Metastatic Liver Carcinoma in the Adrenal Gland (tissue), 2 donors: ENCODE data around the genes TNNC1, GNL3 and STIMATE.

GRCh38 chr3:52409160-52409836 lies 510 bp downstream of the BAP1 start:
- PRO-cap, 2 experiments = no peak in any of the 2 experiments

GRCh38 chr3:52453955-52454457 lies at the start of gene TNNC1:
TSS of gene TNNC1 (minus strand) at chr3:52454041.
- PRO-cap, 2 experiments = no peak in any of the 2 experiments

DNA sequence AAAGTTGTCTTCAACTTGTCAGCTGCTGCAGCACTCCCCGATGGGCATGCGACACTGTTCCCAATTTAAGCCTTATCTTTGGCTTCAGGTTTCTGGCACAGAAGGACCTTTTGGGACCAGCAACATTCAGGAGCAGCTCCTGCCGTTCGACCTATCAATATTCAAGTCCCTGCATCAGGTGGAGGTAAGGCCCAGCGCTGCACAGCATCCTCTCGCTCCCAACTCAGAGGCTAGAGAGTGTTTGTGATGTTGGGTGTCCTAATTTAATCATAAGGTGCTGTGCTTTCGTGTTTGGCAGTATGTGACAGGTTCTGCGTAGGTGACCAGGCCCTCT lies 16.8 kb downstream of the NISCH start:
- PRO-cap, 2 experiments = no peak in any of the 2 experiments

DNA sequence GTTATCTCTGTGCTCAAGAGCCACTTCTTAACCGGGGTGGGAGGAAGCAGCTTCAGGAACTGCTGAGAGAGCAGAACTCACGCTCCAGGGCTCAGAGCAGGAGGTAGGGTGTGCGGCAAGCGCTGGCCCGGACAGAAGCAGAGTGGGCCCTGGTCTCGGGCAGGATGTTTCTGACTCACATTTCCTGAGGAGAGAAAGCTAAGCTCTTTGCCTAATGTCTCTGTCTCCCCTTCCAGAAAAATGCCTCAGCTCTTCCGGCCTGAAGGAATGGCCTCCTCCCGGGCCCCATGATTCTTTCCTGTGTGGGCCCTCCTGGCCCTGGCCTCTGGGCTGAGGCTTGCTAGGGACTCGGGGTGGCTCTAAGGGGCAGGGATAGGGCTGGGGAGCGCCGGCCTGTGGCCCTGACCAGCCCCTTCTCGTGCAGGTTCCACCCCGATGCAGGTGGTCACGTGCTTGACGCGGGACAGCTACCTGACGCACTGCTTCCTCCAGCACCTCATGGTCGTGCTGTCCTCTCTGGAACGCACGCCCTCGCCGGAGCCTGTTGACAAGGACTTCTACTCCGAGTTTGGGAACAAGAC lies 4.1 kb upstream of the STAB1 start:
- PRO-cap, 2 experiments = no peak in any of the 2 experiments

DNA sequence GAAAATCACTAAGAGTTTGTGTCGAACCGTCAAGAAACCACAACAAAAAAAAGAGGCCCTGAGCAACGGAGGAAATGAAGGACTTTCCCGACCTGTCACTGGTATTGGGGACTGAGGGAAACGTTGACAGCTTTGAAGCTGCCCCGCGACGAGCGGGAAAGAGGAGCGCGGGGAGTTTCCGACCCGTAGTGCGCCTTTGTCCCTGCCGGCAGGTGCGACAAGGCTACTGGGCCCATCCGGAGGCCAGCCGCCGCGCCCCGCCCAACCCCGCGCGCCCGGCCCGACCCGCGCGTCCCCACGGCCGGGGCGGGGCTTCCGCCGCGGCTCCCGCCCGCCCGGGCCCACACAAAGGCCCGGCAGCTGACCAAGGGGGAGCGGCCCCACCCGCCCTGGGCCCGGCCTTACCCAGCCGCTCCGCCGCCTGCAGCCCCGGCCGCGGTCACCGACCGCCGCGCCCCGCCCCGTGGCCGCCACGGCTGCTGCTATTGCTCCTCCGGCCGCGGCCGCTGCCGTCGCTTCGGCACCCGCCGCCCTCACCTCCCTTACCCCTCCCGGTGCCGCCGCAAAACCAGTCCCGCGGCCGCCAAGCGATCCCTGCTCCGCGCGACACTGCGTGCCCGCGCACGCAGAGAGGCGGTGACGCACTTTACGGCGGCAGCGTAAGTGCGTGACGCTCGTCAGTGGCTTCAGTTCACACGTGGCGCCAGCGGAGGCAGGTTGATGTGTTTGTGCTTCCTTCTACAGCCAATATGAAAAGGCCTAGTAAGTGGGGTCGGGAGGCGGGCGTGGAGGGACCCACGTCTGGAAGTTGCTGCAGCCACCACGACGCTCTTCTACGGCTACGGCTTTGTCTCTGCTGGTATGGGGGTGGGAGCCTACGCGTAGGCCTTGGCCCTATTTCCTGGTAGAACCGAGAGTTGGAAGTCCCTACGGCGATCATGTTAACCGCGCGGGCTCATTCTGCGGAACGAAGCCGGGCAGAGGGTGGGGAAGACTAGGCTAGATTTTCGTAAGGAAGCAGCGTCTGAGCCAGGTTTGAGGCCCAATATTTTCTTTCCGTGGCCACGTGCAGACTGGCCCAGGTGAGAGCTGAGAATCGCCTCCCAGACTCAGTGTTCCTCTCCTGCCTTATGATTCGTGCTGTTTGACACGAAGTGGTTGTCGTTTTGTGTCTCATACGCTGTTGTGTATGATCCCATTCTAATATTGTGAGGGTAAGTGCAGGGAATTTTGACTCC lies at the start of gene GNL3:
Gene GNL3, plus strand, starts transcription at position 689 of the 1,238 bp plus-strand sequence.
- PRO-cap, 2 experiments = peak in 2 of 2 experiments; most common plus-strand start position 689 of the sequence (in 2); most common minus-strand start position 192 of the sequence (in 2)

GRCh38 chr3:52691164-52692257 lies 5.7 kb downstream of the GNL3 start:
- PRO-cap, 2 experiments = no peak in any of the 2 experiments

- PRO-cap, 2 experiments = no peak in any of the 2 experiments
Observed at GRCh38 chr3:52721047-52721482, 15.2 kb downstream of the SPCS1 start.

DNA sequence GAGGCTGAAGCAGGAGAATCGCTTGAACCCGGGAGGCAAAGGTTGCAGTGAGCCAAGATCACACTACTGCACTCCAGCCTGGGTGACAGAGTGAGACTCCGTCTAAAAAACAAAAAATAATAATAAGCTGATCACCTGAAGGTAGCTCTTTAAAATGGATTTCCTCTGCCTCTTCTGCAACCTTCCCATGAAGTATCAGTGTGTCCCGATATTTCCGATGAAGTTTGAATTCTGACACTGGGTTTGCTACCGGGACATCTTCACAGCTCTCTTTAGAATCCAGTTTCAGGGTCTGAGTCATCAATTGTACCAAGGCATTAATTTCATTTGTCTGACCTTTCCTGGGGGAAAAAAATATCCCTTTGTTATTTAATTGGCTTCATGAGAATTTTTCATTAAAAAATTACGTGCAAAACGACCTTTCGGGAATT lies 31.4 kb downstream of the NEK4 start:
- PRO-cap, 2 experiments = no peak in any of the 2 experiments

DNA sequence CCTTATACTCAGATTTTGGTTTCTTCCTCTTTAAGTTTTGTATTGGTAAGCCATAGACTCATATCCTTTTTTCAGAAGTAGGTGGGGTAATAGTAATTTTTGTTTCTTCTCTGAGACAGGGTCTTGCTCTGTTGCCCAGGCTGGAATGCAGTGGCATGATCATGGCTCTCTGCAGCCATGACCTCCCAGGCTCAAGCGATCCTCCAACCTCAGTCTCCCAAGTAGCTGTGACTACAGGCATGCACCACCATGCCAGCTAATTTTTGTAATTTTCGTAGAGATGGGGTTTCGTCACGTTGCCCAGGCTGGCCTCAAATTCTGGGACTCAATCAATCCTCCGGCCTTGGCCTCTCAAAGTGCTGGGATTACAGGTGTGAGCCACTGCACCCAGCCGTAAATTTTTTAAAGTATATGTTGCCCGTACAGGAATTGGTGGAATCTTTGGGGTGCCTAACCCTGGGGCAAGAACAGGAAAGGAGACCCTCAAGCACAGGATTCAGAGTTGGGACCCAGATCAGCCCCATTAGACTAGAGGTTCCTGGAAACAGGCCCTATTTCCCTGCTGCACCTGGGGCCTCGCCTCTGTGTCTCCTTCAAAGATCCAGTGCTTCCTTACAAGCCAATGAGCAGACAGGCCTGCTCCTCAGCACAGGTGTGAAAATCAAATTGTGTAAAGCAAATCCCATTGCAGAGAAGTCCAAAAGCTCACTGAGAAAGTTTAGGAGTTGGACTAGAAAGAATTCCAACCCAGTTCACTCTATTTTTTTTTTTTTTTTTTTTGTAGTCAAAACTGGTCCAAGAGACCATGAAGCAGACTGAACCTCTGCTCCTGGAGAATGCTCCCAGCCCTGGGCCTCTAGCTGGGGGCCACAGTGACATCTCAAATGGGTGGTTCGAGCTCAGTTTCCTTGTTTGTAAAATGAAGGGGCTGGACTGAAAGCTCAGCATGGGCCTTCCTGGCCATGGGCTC lies 17.9 kb downstream of the ITIH3 start:
- PRO-cap, 2 experiments = no peak in any of the 2 experiments

DNA sequence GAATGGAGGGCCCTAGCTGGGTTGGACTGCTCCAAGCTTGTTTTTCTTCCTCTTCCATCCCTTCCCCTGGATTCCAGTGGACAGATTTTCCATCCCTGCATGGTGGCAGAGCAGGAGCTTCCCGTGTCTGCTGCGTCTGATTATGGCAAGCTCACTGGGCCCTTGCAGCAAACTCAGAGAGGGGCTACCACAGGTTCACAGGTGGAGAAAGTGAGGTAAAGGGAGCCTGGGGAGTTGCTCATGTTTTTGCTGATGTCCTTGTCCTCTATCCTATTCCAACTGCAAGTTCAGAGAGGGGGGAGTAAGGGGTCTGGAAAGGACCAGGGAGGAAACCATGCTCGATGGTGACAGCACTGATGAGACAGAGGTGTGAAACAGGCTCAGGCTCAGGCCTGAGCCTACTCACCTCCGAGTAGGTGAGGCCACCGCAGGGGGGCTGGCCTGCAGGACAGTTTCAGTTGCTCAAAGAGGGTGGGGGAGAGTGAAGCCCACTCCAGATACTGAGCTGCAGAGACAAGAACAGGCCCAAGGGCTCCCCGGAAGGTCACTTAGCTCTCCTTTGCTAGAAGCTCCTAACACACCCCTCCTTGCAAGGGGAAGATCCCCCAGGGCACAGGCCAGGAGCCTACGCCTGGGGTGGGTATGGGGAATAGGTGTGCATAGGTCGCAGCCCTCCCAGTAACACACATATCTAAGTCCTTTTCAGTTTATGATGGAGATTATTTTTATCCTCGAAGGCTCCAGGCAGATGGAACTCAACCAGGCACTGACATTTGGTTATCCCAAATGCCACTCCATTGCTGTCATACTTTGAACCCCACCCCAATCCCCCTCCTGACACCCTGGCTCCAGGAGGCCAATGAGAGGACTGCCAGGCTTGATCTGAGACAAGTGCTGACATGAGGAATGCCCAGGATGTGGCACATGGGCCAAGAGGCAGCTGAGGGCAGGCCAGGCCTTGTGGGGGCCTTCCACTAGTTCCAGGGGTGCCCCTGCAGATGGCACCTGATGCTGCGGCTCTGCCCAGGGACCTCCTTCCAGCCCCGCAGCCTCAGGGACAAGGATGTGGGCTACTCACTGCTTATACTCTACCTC lies 911 bp upstream of the MUSTN1 start:
- PRO-cap, 2 experiments = no peak in any of the 2 experiments

- PRO-cap, 2 experiments = peak in 2 of 2 experiments; most common plus-strand start chr3:52844566 (in 2); most common minus-strand start chr3:52844434 (in 1)
Observed at GRCh38 chr3:52844134-52844759, 9.4 kb upstream of the MUSTN1 start.

- PRO-cap, 2 experiments = peak in 2 of 2 experiments; most common plus-strand start chr3:52845361 (in 2); most common minus-strand start chr3:52845351 (in 1)
Observed at GRCh38 chr3:52845157-52845454, 10.3 kb upstream of the MUSTN1 start.

- PRO-cap, 2 experiments = no peak in any of the 2 experiments
Observed at GRCh38 chr3:52896477-52896969, 825 bp downstream of the STIMATE start.

DNA sequence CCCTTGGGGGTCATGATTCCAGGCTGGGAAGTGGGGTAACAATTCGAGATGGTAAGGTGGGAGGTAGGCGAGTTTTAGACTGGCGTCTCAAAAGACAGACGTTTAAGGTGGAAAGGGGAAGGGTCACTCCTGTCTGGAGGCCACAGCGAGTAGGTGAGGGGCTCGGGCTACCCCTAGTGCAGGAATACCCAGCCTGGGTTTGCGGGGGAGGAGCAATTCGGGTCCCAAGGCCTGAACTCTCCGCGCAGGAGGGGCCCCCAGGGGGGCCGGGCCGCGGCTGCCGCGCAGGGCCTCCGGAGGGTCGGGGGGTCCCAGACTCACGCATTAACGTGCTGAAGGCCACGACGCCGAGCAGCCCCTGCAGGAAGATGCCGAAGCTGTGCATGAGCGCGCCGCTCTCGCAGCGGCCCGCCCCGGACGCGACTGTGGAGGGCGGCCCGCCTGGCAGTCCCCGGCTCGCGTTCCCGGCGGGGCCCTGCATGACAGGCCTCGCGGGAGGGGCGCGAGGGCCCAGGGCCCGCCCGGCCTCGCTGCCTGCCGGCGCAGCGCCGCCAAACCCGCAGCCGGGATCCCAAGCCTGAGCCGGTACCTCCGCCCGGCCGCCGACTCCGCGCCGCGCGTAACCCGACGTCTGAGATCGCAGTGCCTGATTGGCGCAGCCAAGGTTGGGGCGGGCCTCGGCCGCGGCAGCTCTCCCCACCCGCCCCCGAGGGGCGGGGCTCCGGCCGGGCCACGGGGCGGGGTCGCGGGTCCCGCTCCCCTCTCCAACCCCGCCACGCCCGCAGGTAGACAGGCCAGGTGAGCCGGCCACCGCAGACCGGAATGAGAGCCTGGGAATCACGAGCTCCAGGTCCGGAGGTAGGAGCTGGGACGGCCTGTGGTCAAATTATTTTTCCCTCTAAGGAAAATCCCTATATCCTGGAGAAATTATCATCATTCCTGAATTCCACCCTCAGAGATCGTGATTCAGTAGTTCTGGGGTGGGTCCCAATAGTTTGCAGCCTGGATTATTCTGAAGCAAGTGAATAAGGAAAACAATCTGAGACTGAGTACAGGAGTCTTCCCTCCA lies at the start of gene STIMATE:
Gene STIMATE, minus strand, starts transcription at position 579 of the 1,069 bp plus-strand sequence.
- PRO-cap, 2 experiments = peak in 2 of 2 experiments; most common minus-strand start position 639 of the sequence (in 2)

DNA sequence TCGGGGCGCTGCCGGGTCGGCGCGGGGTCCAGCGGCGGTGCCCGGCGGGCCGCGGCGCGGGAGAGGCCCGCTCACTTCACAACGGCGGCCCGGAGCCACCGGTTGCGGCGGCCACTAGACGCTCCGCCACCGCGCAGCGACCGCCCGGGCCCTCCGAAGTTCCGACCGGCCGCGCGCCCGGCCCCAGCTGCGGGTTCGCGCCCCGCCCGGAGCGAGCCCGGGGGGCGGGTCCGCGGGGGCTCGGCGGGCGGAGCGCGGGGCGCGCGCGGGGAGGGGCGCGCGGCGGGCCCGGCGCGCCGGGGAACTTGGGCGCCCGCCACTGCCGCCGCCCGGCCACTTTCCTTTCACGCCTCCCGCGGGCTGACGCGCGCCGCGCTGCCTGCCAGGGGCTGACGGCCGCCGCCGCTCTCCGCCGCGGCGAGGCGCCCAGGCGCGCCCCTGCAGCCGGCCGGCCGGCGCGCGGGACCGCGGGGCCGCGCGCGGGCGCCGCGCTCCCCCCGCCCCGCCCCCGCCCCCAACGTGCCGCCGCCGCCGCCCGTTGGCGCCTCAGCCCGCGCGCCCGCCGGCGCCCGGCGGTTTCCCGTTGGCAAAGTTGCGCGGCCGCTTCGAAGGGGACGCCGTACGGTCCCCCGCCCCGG lies 639 bp downstream of the SFMBT1 start:
- PRO-cap, 2 experiments = peak in 2 of 2 experiments; most common plus-strand start position 332 of the sequence (in 1); most common minus-strand start position 167 of the sequence (in 2)

DNA sequence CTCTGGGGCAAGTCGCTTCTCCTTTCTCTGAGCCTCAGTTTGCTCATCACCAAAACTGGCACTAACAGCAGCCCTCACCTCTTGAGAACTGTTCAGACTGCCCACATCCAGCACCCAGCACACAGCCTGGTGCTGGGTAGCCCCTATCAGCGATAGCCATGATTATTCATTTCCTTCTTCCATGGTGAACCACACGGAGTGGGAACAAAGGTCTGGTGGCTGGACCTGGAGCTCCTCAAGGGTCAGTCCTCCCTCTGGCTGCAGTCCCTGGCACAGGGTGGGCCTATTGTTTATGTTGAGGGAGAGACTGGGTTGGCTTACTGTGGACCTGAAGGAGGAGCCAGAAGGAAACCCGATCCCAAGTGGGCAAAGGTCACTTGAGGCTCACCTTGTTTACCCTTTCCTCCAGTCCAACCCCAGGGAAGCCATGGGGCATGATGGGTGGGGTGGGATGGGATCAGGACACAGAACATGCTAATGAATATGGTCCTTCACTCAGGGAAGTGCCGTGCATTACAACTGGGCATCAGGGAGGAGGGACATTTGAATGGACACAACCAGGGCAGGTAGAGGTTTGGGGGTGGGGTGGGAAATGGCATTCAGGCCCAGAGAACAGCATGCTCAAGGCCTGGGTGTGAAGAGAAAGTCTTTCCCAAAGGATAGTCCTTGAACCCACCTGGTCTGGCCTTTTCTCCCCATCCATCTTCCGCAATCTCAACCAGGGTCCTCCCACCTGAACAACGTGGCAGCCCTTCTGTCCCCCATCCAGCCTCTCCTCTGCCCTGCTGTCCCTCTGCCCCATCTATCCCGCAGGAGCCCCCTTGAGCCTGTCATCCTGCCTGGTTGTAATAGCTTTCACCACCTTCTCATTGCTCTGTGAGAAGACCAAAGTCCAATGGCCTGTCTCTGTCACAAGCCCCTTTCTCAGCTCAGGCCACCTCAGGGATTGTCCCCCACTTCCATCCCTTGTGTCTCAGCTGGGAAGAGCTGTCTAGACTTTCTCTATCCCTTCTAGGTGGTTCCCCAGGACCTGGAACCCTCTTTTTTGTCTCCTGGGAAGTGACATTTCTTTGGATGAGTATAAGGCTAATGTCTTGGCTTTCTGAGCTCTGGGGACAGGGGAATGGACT lies 1.3 kb upstream of the PRKCD start:
- PRO-cap, 2 experiments = no peak in any of the 2 experiments

GRCh38 chr3:53160445-53160956 lies 508 bp upstream of the PRKCD start:
- PRO-cap, 2 experiments = peak in 2 of 2 experiments; most common plus-strand start chr3:53160745 (in 2); most common minus-strand start chr3:53160735 (in 1)

DNA sequence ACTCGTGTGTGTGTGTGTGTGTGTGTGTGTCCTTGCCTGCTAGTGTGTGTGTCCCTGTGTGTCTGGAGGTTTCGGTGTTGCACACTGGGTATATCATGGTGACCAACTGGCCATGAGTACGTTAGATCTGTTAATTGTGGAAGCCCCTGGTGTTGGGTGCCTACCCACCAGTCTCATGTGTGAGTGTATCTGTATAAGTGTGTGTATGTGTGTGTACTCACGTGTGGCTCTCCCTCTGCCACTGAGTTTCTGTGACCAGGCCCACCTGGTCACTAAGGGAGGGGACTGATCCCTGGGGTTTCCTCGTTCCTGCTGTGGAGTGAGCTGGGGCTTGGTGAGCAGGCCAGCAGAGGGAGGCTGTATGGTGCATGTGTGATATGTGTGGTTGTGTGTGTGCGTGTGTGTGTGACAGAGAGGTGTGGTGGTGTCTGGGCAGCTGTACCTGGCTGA lies 1.7 kb downstream of the PRKCD start:
- PRO-cap, 2 experiments = no peak in any of the 2 experiments

GRCh38 chr3:53179381-53180048 lies 18.5 kb downstream of the PRKCD start:
- PRO-cap, 2 experiments = no peak in any of the 2 experiments

GRCh38 chr3:53848072-53848484 lies 1.7 kb downstream of the IL17RB start:
- PRO-cap, 2 experiments = no peak in any of the 2 experiments